ENCODE measurements around a stretch of chrX.

CAGE:
- cytosol, long polyA minus RNA: no peak
- cytosol, long polyA plus RNA: no peak
- long polyA plus RNA: no peak
- nucleus, long polyA minus RNA: no peak
- nucleus, long polyA plus RNA: no peak
Measured at GRCh38 chrX:287669-288134, 6.5 kb downstream of the PLCXD1 start.

GRCh38 chrX:311315-311985, 7.1 kb downstream of the GTPBP6 start:
CAGE:
- cytosol, long polyA minus RNA: no peak
- cytosol, long polyA plus RNA: no peak
- long polyA plus RNA: no peak
- nucleus, long polyA minus RNA: no peak
- nucleus, long polyA plus RNA: no peak

GRCh38 chrX:314950-315824, 3.4 kb downstream of the GTPBP6 start:
CAGE:
- cytosol, long polyA minus RNA: no peak
- cytosol, long polyA plus RNA: no peak
- long polyA plus RNA: no peak
- nucleus, long polyA minus RNA: no peak
- nucleus, long polyA plus RNA: no peak

CAGE:
- cytosol, long polyA minus RNA: no peak
- cytosol, long polyA plus RNA: no peak
- long polyA plus RNA: no peak
- nucleus, long polyA minus RNA: no peak
- nucleus, long polyA plus RNA: no peak
Measured at GRCh38 chrX:341128-341745, 22.6 kb upstream of the GTPBP6 start.

DNA sequence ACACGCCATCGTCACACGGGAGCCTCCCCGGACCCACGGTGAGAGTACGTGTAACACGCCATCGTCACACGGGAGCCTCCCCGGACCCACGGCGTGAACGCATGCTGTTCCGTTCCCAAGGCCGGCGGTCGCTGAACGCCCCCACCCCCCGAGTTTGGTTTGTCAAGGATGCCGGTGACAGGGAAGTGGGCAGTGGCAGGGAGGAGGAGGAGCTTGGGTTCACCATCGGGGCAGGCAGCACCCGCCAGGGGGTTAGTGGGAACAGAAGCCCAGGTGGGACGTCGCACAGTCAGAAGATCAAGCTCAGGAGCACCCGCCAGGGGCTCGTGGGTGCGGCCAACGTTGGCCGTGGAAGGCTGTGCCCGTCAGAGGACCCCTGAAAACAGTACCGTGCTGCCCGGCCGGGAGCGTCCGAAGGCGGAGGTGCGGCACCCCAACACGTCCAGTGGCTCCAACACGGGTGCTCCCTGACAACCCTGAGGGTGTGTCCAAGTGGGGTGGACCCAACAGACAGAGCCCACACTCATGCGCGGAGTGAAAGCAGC, 15.4 kb downstream of the PPP2R3B start:
CAGE:
- cytosol, long polyA minus RNA: no peak
- cytosol, long polyA plus RNA: no peak
- long polyA plus RNA: no peak
- nucleus, long polyA minus RNA: no peak
- nucleus, long polyA plus RNA: no peak

CAGE:
- cytosol, long polyA minus RNA: no peak
- cytosol, long polyA plus RNA: no peak
- long polyA plus RNA: no peak
- nucleus, long polyA minus RNA: no peak
- nucleus, long polyA plus RNA: no peak
Measured at GRCh38 chrX:1060227-1060538, 152.3 kb downstream of the CRLF2 start.

DNA sequence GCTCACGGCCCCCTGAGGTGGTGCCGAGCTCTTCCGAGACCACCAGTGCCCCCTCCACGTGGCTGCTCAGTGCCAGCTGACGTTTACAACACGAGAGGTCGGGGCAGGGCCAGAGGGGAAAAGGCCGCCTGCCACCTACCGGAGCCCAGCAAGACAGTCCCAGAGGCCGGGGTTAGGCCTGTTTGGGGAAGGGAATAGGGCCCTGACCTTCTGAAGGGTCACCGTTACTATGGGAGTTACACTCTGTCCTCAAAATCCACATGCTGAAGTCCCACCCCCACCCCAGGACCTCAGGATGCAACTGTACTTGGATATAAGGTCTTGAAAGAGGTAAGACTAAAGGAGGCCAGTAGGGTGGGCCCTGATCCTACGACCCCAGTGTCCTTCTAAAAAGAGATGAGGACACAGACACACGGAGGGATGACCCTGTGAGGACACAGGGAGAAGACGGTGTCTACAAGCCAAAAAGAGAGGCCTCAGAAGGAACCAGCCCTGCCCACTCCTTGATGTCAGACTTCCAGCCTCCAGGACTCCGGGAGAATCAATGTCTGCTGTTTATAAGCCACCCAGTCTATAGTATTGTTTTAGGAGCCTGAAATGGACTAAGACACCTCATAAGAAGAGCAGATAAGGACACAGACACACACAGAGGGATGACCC, 4.3 kb downstream of the SLC25A6 start:
CAGE:
- cytosol, long polyA minus RNA: no peak
- cytosol, long polyA plus RNA: no peak
- long polyA plus RNA: no peak
- nucleus, long polyA minus RNA: no peak
- nucleus, long polyA plus RNA: no peak

DNA sequence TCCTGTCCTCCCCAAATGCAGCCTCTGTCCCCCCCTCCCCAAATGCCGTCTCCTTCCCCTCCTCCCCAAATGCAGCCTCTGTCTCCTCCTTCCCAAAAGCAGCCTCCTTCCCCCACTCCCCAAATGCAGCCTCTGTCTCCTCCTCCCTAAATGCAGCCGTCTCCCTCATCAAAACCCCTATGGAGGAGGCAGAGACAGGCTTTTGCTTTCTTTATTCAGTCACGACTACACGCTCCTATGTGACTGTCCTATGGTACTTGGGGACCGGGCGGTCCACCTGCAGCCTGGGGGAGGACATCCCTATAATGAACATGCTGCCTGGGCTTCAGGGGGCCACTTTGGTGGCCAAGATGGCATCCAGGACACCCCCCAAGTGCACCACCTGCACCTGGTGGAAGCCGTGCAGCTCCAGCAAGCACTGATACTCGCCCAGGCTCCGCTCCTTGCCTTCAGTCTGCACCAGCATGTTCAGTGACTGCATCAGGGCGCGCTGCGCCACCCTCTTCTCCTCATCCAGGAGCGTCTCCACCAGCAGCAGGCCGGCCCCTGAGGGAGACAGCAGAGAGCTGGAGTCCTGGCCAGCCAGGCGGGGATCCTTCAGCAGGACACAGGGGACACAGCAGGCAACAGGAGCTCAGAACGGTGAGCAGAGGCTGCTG, 11.2 kb upstream of the SLC25A6 start:
CAGE:
- cytosol, long polyA minus RNA: no peak
- cytosol, long polyA plus RNA: no peak
- long polyA plus RNA: no peak
- nucleus, long polyA minus RNA: no peak
- nucleus, long polyA plus RNA: start-site peak on the minus strand centred at position 308 of the sequence, 392 bp wide, 22 and 11 reads in 2 replicates

GRCh38 chrX:1464704-1465870, 12.4 kb upstream of the ASMTL start:
CAGE:
- cytosol, long polyA minus RNA: no peak
- cytosol, long polyA plus RNA: no peak
- long polyA plus RNA: no peak
- nucleus, long polyA minus RNA: no peak
- nucleus, long polyA plus RNA: no peak

GRCh38 chrX:1493307-1493878, 40.7 kb upstream of the ASMTL start:
CAGE:
- cytosol, long polyA minus RNA: no peak
- cytosol, long polyA plus RNA: no peak
- long polyA plus RNA: no peak
- nucleus, long polyA minus RNA: no peak
- nucleus, long polyA plus RNA: no peak

DNA sequence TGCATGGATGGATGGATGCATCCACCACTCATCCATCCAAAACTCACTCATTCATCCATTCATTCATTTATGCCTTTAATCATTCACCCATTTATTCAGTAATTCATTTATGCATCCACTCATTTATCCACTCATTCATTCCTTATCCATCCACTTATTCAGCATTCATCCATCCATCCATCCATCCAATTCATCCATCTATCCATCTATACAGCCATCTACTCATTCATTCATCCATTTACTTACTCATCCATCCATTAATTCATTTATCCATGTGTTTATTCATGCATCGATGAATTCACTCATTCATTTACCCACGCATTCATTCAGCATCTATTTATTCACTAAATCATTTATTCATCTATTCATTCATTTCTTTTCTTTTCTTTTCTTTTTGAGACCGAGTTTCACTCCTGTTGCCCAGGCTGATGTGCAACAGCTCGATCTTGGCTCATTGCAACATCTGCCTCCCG, 10.4 kb downstream of the P2RY8 start:
CAGE:
- cytosol, long polyA minus RNA: no peak
- cytosol, long polyA plus RNA: no peak
- long polyA plus RNA: no peak
- nucleus, long polyA minus RNA: no peak
- nucleus, long polyA plus RNA: no peak

CAGE:
- cytosol, long polyA minus RNA: no peak
- cytosol, long polyA plus RNA: no peak
- long polyA plus RNA: no peak
- nucleus, long polyA minus RNA: no peak
- nucleus, long polyA plus RNA: no peak
Measured at GRCh38 chrX:1537422-1537918, 485 bp upstream of the P2RY8 start.

GRCh38 chrX:1592279-1593196, 1.1 kb downstream of the AKAP17A start:
CAGE:
- cytosol, long polyA minus RNA: no peak
- cytosol, long polyA plus RNA: no peak
- long polyA plus RNA: no peak
- nucleus, long polyA minus RNA: no peak
- nucleus, long polyA plus RNA: no peak

DNA sequence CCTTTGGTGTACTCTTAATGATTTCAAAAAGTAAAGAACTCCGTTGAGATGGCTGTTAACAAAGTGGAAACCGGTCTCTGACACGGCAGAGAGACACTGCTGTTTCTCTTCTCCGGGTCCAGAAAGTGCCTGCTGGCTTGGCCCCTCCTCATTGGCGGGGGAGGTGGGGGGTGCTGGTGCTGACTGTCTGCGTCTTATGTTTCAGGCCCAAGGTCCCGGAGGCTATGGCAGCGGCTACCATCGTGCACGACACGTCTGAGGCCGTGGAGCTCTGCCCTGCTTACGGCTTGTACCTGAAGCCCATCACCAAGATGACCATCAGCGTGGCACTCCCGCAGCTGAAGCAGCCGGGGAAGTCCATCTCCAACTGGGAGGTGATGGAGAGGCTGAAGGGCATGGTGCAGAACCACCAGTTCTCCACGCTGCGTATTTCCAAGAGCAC, 1.9 kb downstream of the AKAP17A start:
CAGE:
- cytosol, long polyA minus RNA: no peak
- cytosol, long polyA plus RNA: no peak
- long polyA plus RNA: no peak
- nucleus, long polyA minus RNA: no peak
- nucleus, long polyA plus RNA: no peak

GRCh38 chrX:2342528-2342725, 158.3 kb downstream of the DHRSX start:
CAGE:
- cytosol, long polyA minus RNA: no peak
- cytosol, long polyA plus RNA: no peak
- long polyA plus RNA: no peak
- nucleus, long polyA minus RNA: no peak
- nucleus, long polyA plus RNA: no peak

DNA sequence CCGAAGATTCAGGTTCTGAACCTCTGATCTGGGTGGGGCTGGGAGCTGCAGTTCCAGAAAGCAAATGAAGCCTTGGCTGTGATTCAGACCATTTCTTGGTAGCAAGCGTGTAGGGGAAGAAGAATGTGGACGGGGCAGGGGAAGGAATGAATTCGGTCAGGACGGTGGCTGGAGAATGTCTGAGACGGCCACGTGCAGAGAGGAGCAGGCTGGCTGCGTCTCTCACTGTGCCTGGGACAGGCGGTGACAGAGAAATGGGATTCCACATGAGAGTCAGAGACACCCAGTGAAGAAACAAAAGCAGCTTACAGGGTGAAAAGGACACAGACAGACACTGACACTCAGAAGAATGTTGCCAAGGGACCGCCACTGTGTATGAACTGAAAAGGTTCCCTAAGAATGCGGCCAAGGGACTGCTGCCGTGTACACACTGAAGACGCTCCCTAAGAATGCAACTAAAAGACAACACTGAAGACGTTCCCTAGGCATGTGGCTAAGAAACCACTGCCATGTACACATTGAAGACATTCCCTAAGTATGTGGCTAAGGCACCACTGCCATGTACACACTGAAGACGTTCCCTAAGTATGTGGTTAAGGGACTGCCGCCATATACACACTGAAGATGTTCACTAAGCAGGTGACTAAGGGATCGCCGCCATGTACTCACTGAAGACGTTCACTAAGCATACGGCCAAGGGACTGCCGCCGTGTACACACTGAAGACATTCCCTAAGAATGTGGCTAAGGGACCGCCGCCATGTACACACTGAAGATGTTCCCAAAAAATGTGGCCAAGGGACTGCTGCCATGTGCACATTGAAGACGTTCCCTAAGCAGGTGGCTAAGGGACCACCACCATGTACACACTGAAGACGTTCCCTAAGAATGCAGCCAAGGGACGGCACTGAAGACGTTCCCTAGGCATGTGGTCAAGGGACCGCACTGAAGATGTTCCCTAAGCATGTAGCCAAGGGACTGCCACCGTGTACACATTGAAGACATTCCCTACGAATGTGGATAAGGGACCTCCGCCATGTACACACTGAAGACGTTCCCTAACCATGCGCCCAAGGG, 49.0 kb downstream of the DHRSX start:
CAGE:
- cytosol, long polyA minus RNA: no peak
- cytosol, long polyA plus RNA: no peak
- long polyA plus RNA: no peak
- nucleus, long polyA minus RNA: no peak
- nucleus, long polyA plus RNA: no peak

DNA sequence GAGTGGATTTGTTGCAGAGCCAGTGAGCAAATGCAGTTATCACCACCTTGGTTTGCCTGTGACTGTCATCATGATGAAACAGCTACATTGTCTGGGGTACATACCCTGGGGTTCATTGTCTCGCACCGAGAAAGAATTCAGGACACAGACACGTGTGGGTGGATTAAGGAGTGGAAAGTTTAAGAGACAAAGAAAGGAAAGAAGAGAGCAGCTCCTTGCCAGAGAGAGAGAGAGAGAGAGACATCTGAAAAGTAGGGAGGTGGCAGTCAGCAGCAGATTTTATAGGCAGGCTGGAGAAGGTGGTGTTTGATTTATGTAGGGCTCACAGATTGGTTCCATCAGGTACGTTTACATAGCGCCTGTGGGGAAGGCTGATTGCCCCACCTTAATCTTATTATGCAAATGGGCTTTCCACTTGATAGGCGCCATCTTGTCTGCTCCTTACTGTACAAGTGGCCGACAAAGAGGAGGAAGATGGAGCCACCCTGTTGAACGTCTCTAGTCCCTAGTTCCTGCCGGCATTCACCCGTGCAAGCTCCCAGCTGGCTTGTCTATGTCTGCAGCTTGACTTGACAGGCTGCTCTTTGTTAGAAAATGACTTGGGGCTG, 49.0 kb upstream of the DHRSX start:
CAGE:
- cytosol, long polyA minus RNA: no peak
- cytosol, long polyA plus RNA: no peak
- long polyA plus RNA: no peak
- nucleus, long polyA minus RNA: no peak
- nucleus, long polyA plus RNA: no peak

DNA sequence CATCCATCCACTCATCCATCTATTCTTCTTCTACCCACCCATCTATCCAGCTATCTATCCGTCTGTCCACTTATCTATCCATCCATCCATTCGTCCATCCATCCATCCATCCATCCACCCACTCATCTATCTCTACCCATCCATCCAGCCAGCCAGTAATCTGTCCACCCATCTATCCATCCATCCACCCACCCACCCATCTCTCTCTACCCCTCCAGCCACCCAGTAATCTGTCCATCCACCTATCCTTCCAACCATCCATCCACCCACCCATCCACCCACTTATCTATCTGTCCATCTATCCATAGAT, 84.3 kb upstream of the CD99 start:
CAGE:
- cytosol, long polyA minus RNA: no peak
- cytosol, long polyA plus RNA: no peak
- long polyA plus RNA: start-site peak on the minus strand centred at position 163 of the sequence, 53 bp wide, 7 and 8 reads in 2 replicates
- nucleus, long polyA minus RNA: no peak
- nucleus, long polyA plus RNA: no peak

GRCh38 chrX:2607175-2607839, 83.8 kb upstream of the CD99 start:
CAGE:
- cytosol, long polyA minus RNA: no peak
- cytosol, long polyA plus RNA: no peak
- long polyA plus RNA: no peak
- nucleus, long polyA minus RNA: start-site peak on the minus strand at chrX:2607403-2607767, 15 reads
- nucleus, long polyA plus RNA: no peak

CAGE:
- cytosol, long polyA minus RNA: no peak
- cytosol, long polyA plus RNA: no peak
- long polyA plus RNA: no peak
- nucleus, long polyA minus RNA: no peak
- nucleus, long polyA plus RNA: no peak
Measured at GRCh38 chrX:2654638-2655989, 36.0 kb upstream of the CD99 start.

Data from keratinocyte (primary cell).